HGPS cell (cell line): ENCODE measurements around the gene ANGPTL5.

DNA sequence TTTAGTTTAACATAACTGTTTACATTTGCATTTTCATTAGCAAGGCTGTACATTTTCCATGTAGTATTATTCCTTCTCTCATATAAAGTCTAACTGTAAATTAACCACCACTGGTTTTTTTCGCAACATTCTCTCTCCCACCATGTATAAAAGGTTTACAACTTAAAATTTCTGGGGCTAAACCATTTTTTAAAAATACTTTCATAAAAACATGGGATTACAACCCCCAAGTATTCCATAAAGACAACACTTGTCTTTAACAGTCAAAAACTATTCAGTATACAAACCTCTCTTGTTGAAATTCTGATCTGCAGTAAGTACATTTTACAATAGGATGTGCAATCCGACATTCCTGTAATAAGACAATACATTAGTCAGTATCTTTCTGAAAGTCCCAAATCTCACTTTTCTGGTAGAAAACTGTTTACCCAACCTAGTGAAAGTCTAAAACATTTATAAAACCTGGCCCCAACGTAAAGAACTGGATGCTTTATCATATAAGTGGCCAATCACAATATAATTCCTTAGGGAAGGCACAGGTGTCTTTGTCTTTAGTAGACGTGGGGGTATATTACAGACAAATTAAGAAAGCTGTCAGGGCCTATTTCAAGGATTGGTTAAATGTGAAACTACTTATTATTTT lies 1.2 kb downstream of the FAM76B start:
- RRBS = no CpG with 5 or more reads among the region's 4 CpGs

DNA sequence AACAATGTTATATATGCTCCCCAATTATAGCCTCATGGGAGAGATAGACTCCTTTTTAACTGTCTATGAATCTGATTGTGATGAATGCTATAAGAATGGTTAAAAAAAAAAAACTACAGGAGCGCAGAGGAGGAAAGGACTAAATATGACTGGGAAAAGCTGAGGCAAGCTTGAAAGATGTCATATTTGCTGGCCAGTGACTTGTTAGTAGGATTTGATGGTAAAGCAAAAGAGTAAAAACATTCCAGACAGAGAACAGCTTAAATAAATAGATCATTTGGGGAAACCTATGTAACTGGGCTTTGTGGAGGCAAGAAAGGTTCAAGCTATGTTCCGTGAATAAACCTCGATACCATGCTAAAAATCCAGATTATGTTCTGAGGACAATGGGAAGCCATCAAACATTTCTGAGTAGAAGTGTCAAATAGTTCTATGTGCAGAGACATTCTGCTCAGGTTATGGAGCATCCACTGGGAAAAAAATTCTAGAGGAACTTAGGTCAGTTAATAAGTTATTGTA lies 24.3 kb downstream of the MTMR2 start:
- RRBS = no CpG with 5 or more reads among the region's 3 CpGs

- RRBS = no CpG with 5 or more reads among the region's 3 CpGs
These were observed 113.6 kb upstream of the MTMR2 start for GRCh38 chr11:96037479-96038030.

- RRBS = no CpG with 5 or more reads among the region's 5 CpGs
These were observed 151.7 kb upstream of the MTMR2 start for GRCh38 chr11:96075475-96076124.

DNA sequence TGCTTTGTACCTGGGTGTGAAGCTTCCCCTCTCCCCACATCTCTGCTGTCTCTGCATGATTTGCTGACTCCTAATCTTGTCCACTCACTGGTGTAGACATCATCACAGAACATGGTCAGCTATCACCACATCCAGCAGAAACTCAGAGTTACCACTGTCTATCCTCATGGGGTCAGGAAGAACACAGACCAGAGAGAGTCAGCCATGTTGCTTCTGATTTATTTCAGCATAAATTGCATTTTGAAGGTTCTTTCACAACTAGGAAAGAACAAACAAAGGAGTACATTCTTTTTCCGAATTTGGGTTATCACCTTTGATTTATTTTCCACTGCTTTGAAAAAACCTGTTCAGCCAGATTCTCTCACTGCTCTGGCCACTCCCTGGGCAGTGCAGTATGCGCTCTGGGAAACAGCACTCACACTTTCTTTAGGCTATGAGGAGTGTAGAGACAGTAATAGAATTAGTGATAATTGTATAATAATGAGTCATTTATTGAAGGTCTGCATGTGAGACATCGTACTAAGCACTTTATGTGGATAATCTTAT lies 172.0 kb upstream of the MTMR2 start:
- RRBS = no CpG with 5 or more reads among the region's 3 CpGs

GRCh38 chr11:96214785-96215202 lies 128.2 kb downstream of the MAML2 start:
- RRBS = no CpG with 5 or more reads among the region's 1 CpG

- RRBS = no CpG with 5 or more reads among the region's 6 CpGs
These were observed 112.4 kb downstream of the MAML2 start for GRCh38 chr11:96230415-96231127.

GRCh38 chr11:96248276-96249166 lies 94.5 kb downstream of the MAML2 start:
- RRBS = no CpG with 5 or more reads among the region's 3 CpGs

- RRBS = no CpG with 5 or more reads among the region's 3 CpGs
These were observed 39.1 kb downstream of the MAML2 start for GRCh38 chr11:96303788-96304471.

DNA sequence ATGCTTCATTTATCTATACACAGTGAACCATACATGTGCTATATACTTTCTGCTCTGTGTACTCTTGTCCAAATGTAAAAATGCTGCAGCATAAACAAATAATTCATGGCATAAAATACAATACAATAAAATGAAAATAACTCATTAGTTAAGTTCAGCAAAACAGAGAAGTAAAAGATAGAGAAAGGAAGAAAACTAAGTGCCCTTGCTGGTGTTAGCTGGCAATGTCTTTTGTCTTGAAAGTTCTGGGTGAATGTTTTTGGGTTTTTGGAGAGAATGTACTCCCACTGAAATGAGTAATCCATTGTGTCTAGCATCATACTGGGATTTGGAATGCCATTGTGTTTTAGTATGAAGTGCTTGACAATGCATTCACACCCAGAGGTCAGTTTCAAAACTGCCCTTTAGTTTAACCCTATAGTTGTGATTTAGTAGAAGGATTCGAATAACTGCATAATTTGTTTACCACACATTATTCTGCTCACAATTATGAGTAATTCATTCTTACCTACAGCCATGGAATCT lies 34.0 kb downstream of the MAML2 start:
- RRBS = no CpG with 5 or more reads among the region's 1 CpG

DNA sequence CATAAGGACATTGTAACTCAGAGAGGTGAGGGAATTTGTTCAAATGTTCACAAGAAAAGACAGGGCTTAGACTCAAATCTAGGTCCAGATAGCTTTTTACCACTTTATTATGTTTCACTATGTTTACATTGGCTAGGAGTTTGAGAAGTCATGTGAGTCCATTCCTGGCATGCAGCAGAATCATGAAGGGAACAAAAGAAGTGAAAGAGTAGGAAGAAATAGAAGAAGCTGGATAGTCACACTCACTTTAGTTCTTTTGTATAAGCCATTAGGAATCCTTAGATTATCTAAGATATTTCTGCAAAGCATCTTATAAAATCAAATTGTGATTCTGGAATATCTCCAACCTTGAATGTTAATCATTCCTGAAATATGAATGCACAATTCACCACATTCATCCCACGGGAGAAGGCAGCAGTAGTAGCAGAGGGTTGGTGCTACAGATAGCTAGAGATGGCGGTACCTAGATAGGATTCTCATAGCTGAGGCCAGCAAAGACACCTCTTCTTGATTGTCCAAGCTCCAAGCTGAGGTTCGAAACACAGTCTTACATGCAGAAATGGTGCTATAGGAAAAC lies 31.8 kb downstream of the MAML2 start:
- RRBS = no CpG with 5 or more reads among the region's 3 CpGs

DNA sequence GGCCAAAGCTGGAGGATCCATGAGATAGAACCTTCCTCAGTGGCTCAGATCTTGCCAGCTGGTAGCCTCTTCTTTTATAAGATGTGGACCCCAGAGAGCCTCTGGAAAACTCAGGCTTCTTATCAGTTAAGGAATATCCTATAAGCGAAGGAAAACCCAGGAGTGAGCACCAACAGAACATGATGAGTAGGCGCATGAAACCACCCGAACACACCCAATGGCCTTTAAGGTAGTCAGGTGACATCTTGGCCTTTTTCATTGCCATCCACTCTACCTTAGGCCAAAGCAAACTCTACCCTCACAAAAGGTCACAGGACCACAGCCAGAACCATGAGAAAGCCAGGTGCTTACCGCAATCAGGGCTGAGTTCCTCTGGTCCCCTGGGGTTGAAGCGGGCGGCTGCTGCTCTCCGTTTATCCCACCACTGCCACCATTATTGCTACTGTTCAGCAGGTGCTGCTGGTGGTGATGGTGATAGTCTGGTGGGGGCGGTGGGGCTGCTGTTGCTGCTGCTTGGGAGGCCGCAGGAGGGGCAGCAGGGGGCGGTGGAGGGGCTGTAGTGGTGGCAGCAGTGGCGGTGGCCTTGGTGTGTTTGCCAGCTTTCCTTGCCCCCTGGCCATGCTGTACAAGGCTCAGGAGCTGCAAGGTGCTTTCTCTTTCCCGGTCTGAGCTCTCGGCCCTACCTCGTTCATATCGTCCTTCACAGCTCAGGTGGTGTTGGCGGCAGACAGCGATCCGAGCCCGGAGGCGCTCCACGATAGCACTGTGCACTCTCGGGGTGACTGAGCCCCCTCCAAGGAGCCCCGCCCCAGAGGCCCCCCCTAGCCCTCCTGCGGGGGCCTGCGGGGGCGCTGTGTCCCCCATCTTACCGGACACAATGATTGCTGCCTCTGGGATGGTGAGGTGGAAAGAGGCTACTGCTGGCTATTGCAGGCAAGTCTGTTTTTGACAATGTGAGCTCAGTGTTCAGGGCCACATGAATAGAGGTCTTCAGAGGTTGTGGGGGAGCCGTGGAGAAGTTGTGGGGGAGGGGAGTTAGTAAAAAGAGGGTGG lies 1.6 kb downstream of the MAML2 start:
- RRBS = 2% methylated on average over 8 of the region's 28 CpGs

- RRBS = no CpG with 5 or more reads among the region's 5 CpGs
These were observed 2.0 kb downstream of the JRKL start for GRCh38 chr11:96391532-96392486.

DNA sequence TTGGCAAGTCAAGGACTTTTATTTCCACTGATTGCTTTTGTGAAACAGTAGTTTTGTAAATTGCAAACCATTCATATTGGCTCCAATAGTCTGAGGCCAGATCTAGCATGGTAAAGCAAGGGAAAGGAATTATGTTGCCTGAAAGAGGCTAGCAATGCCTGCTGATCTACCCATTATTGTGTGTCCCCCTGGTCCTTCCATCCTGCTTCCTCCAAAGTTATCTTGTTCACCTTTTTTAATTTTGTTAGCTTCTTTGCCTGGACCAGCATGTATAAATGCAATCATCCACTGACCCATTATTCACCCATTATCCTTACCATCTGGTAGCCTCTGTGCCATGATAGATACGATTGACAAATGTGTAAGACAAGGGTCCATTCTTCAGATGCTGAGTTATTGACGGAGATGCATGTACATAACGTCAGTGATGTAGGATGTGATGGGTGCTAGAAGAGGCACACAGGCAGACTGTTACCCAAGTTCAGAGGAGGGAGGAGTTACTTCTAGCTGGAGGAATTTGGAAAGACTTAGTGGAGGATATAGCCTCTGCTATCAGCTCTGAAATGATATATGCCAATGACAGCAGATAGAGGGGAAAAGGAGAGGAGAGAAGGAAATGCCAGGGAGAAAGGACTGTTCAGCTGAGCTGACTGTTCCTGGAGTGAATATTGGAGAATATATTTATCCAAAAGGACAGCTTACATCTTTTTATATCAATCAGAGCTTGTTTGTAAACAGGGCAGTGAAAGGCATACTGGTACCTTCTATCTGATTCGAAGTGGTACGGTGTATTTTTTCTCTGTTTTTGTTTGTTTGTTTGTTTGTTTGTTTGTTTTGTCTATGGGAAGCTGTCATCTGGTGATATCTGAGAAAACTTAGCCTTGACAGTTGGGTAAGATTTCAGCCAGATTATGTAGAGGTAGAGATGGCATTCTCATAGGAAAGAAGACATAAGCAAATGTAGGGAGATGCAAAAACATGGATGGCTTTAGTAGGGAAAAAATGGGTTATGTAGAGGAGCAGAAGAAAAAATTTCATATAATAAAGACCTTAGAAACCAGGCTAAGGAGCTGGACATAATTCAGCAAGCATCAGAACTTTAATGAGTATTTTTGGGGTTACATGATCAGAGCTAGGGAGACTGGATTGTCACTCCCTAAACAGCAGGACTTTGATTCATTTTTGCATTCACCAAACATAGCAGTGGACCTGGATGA lies 131.3 kb downstream of the ARHGAP42 start:
- RRBS = no CpG with 5 or more reads among the region's 5 CpGs

DNA sequence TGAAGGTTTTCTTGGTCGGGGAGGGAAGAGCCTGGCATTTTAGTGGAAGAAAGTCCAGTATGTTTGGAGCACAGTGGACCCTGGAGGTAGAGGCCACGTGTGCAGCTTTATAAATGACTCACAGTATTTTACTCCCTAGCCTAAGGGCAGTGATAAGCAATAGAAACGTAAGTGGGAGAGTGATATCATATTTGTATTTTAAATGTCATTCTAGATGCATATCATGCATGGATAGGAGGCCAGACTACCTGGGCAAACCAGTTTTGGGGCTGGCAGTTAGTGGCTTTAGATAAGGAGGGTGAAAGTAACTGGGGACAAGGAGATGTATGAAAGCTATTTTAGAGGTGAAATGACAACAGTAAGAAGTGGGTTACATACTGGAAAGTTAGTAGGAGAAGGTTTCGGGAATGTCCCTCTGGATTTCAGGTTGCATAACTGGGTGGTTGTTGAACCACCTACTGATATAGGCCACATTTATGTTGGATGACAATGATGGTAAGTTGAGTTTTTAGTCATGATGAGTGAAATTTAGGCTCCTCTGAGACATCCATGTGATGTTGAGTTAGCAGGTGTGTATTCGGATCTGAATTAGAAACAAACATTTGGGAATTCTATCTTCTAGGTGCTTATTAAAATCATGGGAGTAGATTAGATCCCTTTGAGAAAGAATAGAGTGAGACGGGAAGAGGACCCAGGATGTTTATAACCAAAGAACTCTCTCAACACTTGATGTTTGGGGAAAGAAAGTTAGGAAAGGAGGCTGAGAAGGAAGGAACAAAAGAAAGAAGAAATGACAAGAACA lies 174.4 kb downstream of the ARHGAP42 start:
- RRBS = no CpG with 5 or more reads among the region's 6 CpGs

GRCh38 chr11:101914396-101914777 lies 423 bp upstream of the CEP126 start:
- RRBS = no CpG with 5 or more reads among the region's 6 CpGs

DNA sequence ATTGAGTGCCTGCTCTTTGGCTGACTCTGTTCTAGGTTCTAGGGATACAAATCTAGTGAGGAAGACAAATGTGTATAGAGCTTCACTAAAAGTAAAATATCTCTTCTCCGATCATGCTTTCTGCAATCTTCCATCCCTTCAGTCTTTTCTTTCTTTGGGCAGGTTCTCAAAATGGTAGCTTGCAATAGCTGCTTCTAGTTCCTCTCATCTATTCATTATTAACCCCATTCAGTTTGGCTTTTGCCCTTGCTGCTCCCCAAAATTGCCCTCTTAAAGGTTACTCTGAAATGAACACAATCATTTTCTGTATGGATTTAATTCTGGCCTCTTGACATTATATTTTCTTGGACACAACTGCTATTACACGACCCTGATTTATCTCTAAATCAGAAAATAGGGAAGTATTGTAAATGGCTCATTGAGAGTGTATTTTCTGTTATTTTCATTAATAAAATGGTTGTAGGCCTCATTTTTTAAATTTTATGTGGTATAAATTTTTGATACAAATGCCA lies at the start of gene ANGPTL5:
ANGPTL5 (minus strand) TSS at position 209 of the 512 bp plus-strand sequence.
- RRBS = no CpG with 5 or more reads among the region's 2 CpGs

- RRBS = no CpG with 5 or more reads among the region's 5 CpGs
These were observed 85.8 kb downstream of the YAP1 start for GRCh38 chr11:102195831-102196651.

- RRBS = no CpG with 5 or more reads among the region's 6 CpGs
These were observed 4.7 kb downstream of the BIRC3 start for GRCh38 chr11:102321738-102322590.

DNA sequence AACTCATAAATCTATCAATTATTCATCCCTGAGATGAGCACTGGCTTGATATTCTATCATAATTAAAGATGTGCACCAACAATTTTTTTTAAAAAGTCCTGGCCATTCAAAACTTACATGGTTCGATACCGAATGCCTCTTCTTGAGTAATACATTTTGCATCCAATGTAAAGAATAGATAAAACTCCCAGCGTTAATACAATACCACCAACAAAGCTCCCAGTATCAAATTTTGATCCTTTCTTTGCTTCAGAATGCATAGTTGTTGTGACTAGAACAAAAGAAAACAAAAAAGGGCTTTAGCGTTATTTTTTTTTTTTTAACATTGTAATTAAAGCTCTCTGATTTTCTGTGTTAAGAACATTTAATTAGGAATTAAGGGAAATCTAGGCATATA lies 51.1 kb downstream of the TMEM123 start:
- RRBS = no CpG with 5 or more reads among the region's 4 CpGs